ENCODE measurements around a stretch of chr7.

DNA sequence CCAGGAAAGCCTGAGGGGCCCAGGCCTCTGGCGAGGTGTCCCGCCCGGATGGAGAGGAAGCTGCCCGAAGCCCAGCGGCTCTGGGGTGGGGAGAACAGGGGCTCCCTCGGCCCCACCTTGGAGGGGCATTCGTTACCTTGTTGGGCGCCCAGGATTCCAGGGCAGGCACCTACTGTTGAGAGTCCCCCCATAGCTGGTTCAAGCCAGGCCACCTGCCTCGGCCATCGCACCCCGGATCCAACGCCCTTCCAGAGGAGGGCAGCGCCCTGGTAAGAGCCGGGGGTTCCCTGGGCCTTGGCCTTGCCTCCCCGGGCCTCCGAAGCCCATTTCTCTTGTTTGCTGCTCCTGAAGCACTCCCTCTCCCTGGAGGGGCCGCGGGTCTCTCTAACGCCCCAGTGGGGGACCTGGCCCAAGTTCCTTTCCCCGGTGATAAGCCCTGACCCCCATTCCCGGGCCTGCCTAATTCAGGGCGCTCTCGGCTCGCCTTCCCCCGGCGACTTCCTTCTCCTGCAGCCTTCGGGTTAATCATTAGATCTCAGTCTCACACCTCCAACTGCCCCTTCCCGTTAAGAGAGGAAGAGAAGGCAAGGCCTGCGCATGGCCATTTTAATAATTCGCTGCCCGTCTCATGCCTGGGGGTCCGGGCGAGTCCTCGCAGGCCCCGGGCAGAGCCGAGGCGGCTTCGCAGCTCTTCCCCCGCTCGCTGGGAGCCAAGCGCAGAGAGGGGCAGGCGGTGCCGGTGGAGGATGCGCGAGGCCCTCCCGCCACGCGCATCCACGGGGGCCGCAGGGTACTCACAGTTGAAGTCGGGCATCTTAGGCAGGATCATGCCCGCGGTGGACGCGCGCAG lies 1.4 kb downstream of the MNX1 start:
- PRO-cap = no peak
CAGE:
- cytosol, long polyA plus RNA = no peak
- long polyA plus RNA = start-site peak on the minus strand centred at position 505 of the sequence, 61 bp wide, 8 and 9 reads in 2 replicates
- nucleus, long polyA plus RNA = no peak

- PRO-cap = no peak
CAGE:
- cytosol, long polyA plus RNA = start-site peak on the plus strand at chr7:157192321-157192336, 538 and 771 reads in 2 replicates
- long polyA plus RNA = no peak
- nucleus, long polyA plus RNA = no peak
Observed at GRCh38 chr7:157192090-157192629, 53.4 kb downstream of the UBE3C start.

DNA sequence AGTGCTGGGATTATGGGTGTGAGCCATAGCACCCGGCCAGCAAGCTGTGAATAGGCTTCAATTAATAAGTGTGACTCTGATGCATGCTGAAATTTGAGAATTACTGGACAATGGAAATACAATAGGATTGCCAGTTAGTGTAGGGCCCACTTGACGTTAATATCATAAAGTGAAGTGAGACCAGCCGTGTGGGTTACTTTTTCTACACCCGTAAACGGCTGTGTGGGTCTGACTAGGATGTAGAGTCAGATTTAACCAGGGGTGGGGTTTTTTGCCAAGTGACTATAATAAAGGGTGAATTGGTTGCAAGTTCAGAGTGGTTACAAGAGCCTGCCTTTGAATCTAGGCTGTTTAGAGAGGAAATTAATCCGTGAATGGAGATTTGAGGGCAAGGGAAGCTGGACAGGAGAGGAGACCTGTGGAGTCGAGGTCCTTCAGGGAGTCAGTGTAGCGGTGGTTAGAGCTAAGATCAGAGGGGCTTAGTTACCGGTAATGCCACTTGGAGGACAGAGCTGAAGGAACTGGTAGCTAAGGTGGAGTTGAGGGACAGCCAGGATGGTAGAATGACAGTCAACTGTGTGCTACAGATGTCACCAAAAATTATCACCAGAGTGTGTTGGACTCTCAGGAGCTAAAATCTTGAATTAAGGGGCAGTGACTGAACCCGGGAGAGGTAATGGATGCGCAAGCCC lies 96.3 kb upstream of the DNAJB6 start:
- PRO-cap = no peak
CAGE:
- cytosol, long polyA plus RNA = no peak
- long polyA plus RNA = no peak
- nucleus, long polyA plus RNA = no peak

GRCh38 chr7:157241009-157241678 lies 95.7 kb upstream of the DNAJB6 start:
- PRO-cap = no peak
CAGE:
- cytosol, long polyA plus RNA = no peak
- long polyA plus RNA = no peak
- nucleus, long polyA plus RNA = no peak

DNA sequence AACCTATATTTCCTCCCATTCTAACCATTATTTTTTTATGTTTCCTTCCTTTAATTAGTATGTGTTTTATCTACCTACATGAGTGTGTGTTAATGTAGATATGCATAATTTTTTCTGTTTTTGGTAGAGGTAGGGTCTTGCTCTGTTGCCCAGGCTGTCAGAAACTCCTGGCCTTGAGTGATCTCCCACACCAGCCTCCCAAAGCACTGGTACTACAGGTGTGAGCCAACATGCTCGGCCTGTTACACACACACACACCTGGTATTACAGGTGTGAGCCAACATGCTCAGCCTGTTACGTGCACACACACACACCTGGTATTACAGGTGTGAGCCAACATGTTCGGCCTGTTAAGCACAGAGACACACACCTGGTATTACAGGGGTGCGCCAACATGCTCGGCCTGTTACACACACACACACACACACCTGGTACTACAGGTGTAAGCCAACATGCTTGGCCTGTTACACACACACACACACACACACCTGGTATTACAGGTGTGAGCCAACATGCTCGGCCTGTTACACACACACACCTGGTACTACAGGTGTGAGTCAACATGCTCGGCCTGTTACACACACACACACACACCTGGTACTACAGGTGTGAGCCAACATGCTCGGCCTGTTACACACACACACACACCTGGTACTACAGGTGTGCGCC lies 72.8 kb upstream of the DNAJB6 start:
- PRO-cap = no peak
CAGE:
- cytosol, long polyA plus RNA = no peak
- long polyA plus RNA = no peak
- nucleus, long polyA plus RNA = no peak

- PRO-cap = no peak
CAGE:
- cytosol, long polyA plus RNA = no peak
- long polyA plus RNA = no peak
- nucleus, long polyA plus RNA = no peak
Observed at GRCh38 chr7:157276550-157277168, 60.1 kb upstream of the DNAJB6 start.

- PRO-cap = no peak
CAGE:
- cytosol, long polyA plus RNA = no peak
- long polyA plus RNA = no peak
- nucleus, long polyA plus RNA = no peak
Observed at GRCh38 chr7:157318381-157318882, 18.4 kb upstream of the DNAJB6 start.

DNA sequence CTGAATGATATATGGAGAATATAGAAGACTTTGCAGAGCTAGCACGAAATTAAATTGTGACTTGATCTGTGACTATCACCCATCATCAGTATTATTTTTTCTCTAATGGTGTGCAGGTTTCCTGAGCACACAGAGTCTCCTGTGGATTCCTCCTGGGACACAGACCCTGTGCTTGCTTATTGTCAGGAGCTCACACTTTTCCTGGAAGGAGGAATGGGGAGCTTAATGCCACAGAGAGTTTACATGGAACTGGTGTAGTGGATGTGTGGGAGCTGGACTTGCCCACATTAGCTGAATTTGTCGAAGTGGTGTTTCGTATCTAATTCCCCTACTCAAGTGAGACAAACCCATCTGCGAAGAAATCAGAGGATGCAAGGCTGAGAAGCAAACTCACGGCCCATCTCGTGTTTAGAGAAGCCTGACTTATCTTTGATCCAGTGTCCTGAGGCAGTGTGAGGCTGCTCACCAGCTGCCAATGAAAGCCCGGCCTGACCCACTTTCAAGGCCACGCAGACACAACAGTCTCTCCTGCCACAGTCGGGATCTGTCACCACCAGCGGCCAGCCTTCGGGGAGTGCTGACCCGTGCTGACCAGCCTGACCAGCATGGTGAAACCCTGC lies 7.6 kb upstream of the DNAJB6 start:
- PRO-cap = no peak
CAGE:
- cytosol, long polyA plus RNA = no peak
- long polyA plus RNA = no peak
- nucleus, long polyA plus RNA = no peak

DNA sequence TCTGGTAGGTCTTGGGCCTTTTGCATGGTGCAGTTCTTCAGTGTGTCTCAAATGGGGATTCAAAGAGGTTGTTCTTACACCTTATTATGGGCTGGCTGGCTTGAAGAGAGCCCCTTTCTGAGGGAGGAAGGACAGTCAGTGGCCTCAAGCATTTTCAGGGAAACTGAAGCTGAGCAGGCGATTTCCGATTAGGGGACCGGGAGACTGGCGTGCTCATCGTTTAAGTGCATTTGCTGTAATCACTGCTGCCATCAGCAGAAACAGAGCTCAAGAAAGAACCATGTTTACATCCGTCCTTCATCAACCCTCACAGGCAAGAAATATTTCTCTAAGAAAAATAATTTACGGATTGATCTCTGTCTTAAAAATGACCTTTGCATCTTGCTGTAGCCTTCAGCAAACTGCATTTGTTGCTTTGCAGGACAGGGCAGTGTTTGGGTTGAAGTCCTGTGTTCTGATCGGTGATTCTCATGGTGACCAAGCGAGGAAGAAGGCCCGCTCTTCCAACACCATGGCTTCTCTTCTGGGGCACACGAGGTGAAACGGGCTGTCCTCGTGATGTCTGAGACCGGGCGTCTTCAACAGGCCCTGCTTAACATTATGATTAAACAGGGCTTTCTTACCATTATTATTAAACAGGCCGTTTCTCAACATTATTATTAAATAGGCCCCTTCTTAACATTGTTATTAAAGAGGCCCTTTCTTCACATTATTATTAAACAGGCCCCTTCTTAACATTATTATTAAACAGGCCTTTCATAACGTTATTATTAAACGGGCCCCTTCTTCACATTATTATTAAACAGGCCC lies 32.3 kb downstream of the DNAJB6 start:
- PRO-cap = no peak
CAGE:
- cytosol, long polyA plus RNA = no peak
- long polyA plus RNA = no peak
- nucleus, long polyA plus RNA = no peak

DNA sequence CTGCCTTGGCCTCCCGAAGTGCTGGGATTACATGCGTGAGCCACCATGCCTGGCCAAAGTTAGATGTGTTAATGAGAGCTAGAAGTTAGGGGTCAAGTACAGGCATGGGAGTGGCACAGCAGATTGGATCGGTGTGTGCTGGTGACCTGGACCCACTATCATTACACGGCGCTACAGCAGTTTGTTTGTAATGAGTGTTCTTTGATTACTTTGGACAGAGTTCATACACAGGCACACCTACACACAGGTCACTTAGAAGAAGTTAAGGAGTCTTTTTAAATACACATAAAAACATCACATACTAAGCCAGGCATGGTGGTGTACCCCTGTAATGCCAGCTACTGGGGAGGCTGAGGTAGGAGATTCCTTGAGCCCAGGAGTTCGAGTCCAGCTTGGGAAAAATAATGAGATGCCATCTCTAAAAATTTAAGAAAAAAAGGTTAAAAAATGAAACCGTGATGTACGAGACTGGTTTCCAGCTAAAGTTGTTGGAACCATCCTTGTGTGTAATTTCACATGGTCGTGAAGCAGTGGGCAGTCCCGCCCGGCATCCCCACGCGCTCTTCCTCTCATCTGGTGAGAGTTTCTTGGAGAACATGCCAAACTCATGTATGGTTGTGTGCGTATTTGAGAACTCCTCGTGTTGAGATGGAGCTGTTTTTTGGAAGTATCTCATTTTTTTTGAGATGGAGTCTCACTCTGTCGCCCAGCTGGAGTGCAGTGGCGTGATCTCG lies 37.0 kb downstream of the DNAJB6 start:
- PRO-cap = no peak
CAGE:
- cytosol, long polyA plus RNA = no peak
- long polyA plus RNA = no peak
- nucleus, long polyA plus RNA = no peak

DNA sequence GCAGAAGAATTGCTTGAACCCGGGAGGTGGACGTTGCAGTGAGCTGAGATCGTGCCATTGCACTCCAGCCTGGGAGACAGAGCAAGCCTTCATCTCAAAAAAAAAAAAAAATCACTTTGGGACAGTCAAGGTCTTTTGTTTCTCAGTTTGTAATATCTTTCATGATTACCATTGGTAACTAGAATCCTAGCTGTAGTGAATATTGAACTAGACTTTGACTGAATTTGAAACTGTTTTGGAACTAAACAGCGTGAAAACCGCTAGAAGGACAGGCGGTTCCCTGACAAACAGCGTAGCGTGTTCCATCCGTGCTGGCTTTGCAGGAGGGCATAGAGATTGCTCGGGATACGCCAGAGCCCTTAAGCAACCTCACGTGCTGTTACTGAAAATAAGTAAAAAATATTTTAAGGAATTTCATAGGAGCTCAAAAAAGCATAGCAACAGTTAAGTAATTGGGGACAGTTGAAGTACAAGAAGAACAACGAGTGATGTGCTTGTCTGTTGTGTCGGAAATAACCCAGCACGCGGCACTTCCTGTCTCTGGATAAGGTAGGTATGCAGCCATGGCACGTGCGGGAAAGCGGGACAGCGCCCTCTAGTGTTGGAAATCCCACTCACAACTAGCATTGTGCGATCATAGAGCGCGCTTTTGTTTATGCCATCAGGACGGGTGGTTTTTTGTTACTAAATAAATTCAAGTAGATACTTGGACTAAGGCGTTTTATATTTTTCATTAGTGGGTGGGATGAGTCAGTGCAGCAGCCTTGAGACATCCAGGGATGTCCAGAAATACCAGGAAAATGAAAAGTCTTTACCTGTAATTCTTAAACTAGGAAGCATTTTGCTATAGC lies 50.2 kb downstream of the DNAJB6 start:
- PRO-cap = no peak
CAGE:
- cytosol, long polyA plus RNA = no peak
- long polyA plus RNA = no peak
- nucleus, long polyA plus RNA = no peak

DNA sequence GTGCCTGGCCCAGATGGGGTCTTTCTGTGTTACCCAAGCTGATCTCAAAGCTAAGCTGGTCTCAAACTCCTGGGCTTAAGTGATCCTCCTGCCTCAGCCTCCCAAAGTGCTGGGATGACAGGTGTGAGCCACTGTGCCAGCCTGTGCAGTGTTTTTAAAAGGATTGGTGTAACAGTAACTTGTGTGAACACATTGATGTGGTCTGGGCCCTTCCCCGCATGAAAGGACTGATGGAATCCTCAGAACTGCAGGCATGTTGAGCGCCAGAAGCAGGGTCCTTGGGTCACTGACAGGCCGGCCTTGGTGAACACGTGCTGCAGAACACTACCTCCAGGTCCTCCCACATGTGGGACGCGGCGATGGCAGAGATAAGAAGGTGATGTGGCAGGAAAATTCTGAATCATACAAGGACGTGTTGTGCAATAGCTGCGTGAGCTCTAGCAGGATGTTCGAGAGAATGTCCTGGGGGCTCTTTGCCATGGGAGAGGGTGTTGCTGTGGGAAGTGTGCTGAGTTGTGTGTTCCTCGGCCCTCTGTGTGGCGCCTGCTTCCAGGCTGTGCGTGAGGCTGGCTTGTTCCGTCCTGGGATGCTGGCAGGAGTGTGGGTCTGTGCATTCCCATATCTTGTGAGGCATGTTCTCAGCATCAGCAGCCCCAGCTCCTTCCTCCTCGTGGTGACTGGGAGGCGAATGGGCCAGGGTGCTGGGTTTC lies 68.1 kb downstream of the DNAJB6 start:
- PRO-cap = no peak
CAGE:
- cytosol, long polyA plus RNA = no peak
- long polyA plus RNA = no peak
- nucleus, long polyA plus RNA = no peak

- PRO-cap = no peak
CAGE:
- cytosol, long polyA plus RNA = no peak
- long polyA plus RNA = no peak
- nucleus, long polyA plus RNA = no peak
Observed at GRCh38 chr7:157839266-157840646, 503.0 kb downstream of the DNAJB6 start.

DNA sequence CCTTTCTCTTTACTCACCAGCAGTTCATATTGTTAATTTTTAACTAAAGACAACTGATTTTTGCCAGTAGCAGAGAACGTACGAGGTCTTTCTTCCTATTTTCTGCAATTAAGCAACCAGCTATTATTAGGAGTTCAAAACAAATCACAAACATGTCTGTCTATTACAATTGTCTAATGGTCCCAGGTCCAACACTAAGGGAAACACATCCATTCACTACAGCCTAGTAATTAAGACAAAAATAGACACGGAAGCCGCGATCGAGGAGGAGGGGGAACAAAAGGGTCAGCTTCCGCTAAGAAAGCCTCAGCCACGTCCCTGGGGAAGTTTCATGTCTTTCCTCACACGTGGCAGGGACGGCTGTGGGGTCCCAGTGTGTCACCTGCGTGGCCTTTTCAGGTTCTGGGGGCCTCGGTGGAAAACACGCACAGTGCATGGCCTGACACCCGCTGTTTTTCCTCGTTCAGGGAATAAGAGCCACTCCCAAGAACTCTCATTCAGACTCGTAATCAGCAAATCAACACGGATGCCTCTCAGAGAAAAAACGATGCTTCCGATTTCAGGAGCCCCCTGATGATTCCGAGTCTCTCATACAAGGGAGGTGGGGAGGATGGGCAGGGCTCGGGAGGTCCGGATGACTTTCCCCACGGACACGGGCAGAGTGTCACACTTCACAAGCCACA lies 571.9 kb downstream of the PTPRN2 start:
- PRO-cap = no peak
CAGE:
- cytosol, long polyA plus RNA = no peak
- long polyA plus RNA = no peak
- nucleus, long polyA plus RNA = no peak

DNA sequence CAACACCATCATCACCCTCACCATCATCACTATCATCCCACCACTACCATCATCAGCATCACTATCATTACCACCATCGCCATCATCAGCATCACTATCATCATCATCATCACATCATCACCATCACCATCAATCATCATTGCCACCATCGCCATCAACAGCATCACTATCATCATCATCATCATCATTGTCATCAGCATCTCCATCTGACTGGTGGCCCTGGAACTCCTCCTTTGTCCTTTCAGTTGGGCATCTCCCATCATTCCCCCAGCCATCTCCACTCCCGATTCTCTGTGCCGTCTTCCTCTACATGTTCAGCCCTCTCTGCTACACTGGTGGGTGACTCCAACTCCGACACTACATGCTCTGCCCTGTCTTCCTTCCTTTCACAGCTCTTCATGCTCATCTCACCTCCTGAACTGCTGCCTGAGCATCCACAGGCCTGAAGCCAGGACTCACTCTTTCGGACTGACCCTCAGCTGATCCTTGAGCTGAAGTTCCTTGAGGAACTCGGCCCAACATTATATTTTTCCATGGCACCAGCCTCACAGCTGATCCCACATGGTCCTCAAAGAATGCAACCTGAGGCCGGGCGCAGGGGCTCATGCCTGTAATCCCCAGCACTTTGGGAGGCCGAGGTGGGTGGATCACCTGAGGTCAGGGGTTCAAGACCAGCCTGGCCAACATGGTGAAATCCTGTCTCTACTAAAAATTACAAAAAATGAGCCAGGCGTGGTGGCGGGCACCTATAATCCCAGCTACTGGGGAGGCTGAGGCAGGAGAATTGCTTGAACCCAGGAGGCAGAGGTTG lies 538.4 kb downstream of the PTPRN2 start:
- PRO-cap = no peak
CAGE:
- cytosol, long polyA plus RNA = no peak
- long polyA plus RNA = no peak
- nucleus, long polyA plus RNA = no peak

GRCh38 chr7:158414511-158415016 lies 173.1 kb downstream of the PTPRN2 start:
- PRO-cap = no peak
CAGE:
- cytosol, long polyA plus RNA = no peak
- long polyA plus RNA = no peak
- nucleus, long polyA plus RNA = no peak

DNA sequence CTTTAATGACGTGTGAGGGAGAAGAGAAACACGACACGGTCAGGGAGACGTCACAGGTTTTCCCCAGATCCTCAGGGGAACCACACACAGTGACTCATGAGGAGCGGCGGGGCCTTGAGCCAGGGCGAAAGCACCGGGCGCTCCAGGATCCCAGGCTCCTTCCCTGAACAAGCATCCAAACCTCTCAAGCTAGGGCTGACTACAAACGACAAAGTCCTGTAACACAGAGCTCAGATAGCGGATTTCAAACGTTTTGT lies 155.5 kb downstream of the PTPRN2 start:
- PRO-cap = no peak
CAGE:
- cytosol, long polyA plus RNA = no peak
- long polyA plus RNA = no peak
- nucleus, long polyA plus RNA = no peak

GRCh38 chr7:158467462-158468136 lies 120.0 kb downstream of the PTPRN2 start:
- PRO-cap = no peak
CAGE:
- cytosol, long polyA plus RNA = no peak
- long polyA plus RNA = no peak
- nucleus, long polyA plus RNA = no peak

DNA sequence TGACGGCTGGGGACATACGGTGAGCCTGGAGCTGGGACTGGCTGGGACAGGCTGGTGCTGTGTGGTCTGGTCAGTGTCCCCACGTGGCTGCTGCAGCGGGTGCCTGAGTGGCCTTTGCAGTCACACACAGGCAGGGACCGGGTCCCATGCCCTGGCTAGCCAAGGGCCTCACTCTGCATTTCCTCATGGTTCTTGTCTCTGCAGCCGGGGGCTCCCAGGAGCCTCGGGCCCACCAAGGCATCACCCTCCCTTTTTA lies 47.7 kb downstream of the PTPRN2 start:
- PRO-cap = no peak
CAGE:
- cytosol, long polyA plus RNA = no peak
- long polyA plus RNA = no peak
- nucleus, long polyA plus RNA = no peak

GRCh38 chr7:158735332-158735729 lies 30.7 kb upstream of the NCAPG2 start:
- PRO-cap = no peak
CAGE:
- cytosol, long polyA plus RNA = no peak
- long polyA plus RNA = no peak
- nucleus, long polyA plus RNA = no peak

Data from A549 (cell line).